HT1080 (cell line): ENCODE measurements around the genes JAG2 and TMEM121.

DNA sequence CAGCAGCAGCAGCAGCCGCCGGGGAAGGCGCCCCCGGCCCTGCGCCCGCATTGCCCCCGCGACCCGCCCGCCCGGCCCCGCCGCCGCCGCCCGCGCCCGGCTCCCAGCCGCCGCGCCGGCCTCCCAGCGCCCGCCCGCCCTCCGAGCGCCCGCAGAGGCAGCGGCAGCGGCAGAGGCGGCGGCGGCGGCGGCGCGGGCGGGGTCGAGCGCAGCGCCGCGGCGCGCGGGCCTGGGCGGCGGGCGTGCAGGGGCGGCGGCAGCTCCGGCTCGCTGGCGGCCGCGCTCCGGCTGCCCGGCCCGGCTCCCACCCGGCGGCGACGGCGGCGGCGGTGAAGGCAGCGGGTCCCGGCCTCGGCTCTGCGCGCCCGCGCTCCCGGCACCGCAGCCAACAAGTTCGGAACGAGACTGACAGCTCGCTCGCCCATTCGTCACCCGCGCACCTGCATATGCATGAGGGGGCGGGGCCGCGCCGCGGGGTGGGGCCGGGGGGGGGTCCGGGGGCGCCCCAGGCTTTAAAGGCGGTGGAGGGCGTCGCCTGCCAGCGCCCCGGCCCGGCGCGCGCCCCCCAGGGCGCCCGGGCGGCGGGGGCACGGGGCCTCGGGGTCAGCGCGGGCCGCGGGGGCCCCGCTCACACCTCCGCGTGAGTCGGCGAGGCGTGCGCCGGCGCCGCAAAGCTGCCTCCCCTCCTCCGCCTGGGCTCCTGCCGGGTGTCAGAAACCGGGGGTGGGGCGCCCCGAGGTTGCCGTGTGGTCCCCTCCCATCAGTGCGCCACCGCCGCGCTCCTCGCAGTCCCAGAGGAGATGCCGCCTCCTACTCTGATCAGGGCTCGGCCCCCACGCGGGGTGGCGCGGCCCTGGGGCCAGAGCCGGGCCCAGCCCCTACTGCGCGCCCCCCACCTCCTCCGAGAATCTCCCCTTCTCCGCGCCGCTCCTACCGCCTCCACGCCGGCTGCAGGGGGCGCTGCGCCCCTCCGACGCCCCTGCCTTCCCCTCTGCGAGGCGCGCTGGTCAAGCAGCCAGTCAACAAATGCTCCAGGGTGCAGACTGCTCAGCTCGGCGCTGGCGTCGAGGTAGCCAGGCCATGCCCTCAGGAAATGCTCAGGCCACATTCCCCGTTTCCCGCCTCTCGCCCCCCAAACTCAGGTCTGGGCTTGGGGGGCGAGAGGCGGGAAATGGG lies at the start of gene JAG2:
Gene JAG2 (minus strand): TSS at position 407 of the 1,176 bp plus-strand sequence.
RAMPAGE:
- cytosol, long total RNA, result no peak
- long total RNA, result no peak
- nucleus, long total RNA, result no peak

RAMPAGE:
- cytosol, long total RNA, result no peak
- long total RNA, result no peak
- nucleus, long total RNA, result no peak
Observed at GRCh38 chr14:105195982-105197076, 15.2 kb upstream of the NUDT14 start.

RAMPAGE:
- cytosol, long total RNA, result no peak
- long total RNA, result no peak
- nucleus, long total RNA, result no peak
Observed at GRCh38 chr14:105201703-105202538, 20.8 kb upstream of the NUDT14 start.

RAMPAGE:
- cytosol, long total RNA, result no peak
- long total RNA, result no peak
- nucleus, long total RNA, result no peak
Observed at GRCh38 chr14:105257465-105257946, 9.2 kb downstream of the BTBD6 start.

GRCh38 chr14:105300260-105300461 lies 640 bp downstream of the BRF1 start:
RAMPAGE:
- cytosol, long total RNA, result no peak
- long total RNA, result no peak
- nucleus, long total RNA, result no peak

GRCh38 chr14:105301667-105302185 lies 925 bp upstream of the BRF1 start:
RAMPAGE:
- cytosol, long total RNA, result no peak
- long total RNA, result no peak
- nucleus, long total RNA, result no peak

RAMPAGE:
- cytosol, long total RNA, result no peak
- long total RNA, result no peak
- nucleus, long total RNA, result no peak
Observed at GRCh38 chr14:105330434-105331021, 16.0 kb downstream of the PACS2 start.

RAMPAGE:
- cytosol, long total RNA, result no peak
- long total RNA, result no peak
- nucleus, long total RNA, result no peak
Observed at GRCh38 chr14:105474961-105475071, 195 bp downstream of the CRIP2 start.

GRCh38 chr14:105480448-105481720 lies 5.8 kb upstream of the CRIP1 start:
RAMPAGE:
- cytosol, long total RNA, result no peak
- long total RNA, result no peak
- nucleus, long total RNA, result no peak

GRCh38 chr14:105526048-105527079 lies at the start of gene TMEM121:
Gene TMEM121, plus strand, starts transcription at chr14:105526583.
RAMPAGE:
- cytosol, long total RNA, result no peak
- long total RNA, result no peak
- nucleus, long total RNA, result no peak

GRCh38 chr14:105698849-105699651 lies 172.7 kb downstream of the TMEM121 start:
RAMPAGE:
- cytosol, long total RNA, result no peak
- long total RNA, result no peak
- nucleus, long total RNA, result no peak

GRCh38 chr14:105706251-105706997 lies 180.0 kb downstream of the TMEM121 start:
RAMPAGE:
- cytosol, long total RNA, result no peak
- long total RNA, result no peak
- nucleus, long total RNA, result no peak

DNA sequence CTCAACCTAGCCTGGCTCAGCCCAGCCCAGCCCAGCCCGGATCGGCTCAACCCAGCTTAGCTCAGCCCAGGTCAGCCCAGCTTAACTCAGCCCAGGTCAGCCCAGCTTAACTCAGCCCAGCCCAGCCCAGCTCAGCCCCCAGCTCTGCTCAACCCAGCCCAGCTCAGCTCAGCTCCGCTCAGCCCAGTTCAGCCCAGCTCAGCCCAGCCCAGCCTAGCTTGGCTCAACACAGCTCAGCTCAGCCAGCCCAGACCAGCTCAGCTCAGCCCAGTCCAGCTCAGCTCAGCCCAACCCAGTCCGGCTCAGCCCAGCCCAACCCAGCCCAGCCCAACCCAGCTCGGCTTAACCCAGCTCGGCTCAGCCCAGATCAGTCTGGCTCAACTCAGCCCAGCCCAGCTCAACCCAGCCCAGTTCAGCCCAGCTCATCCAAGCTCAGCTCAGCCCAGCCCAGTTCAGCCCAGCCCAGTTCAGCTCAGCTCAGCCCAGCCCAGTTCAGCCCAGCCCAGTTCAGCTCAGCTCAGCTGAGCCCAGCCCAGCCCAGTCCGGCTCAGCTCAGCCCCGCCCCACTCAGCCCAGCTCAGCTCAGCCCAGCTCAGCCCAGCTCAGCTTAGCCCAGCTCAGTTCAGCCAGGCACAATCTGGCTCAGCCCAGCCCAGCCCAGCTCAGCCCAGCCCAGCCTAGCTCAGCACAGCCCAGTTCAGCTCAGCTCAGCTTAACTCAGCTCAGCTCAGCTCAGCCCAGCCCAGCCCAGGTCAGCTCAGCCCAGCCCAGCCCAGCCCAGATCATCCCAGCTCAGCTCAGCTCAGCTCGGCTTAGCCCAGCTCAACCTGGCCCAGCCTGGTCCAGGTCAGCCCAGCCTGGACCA lies 331.7 kb downstream of the TMEM121 start:
RAMPAGE:
- cytosol, long total RNA, result no peak
- long total RNA, result no peak
- nucleus, long total RNA, result no peak

RAMPAGE:
- cytosol, long total RNA, result no peak
- long total RNA, result no peak
- nucleus, long total RNA, result no peak
Observed at GRCh38 chr14:106349578-106350079, 823.2 kb downstream of the TMEM121 start.

DNA sequence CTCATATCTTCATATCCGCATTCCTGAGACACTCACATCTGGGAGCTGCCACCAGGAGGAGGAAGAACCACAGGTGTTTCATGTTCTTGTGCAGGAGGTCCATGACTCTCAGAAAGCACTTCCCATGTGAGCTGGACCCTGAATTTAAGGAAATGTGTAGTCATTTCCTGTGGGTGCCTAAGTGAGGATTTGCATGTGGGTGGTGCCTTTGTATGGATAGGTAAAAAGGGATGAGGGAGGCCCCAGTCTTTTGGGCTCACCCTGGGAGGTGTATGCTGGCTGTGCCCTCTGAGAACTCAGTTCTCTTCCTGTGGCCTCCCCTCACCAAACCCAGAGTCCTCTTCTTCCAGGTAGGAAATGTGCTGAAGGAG lies 847.6 kb downstream of the TMEM121 start:
RAMPAGE:
- cytosol, long total RNA, result no peak
- long total RNA, result no peak
- nucleus, long total RNA, result no peak

GRCh38 chr14:106398770-106399439 lies 872.5 kb downstream of the TMEM121 start:
RAMPAGE:
- cytosol, long total RNA, result no peak
- long total RNA, result no peak
- nucleus, long total RNA, result no peak

DNA sequence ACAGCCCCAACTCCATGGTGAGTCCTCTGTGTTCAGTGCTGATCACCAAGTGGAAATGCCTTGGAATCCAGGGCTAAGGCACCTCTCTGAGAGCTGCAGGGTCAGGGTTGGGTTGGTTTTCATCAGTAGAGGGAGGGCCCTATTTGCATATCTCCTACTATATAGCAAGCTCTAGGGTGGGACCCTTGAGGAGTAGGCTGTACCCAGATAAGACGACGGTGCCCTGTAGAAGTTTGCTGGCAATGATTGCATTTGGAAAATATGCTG lies 1011.8 kb downstream of the TMEM121 start:
RAMPAGE:
- cytosol, long total RNA, result no peak
- long total RNA, result no peak
- nucleus, long total RNA, result no peak

GRCh38 chr14:106557290-106557795 lies 1031.0 kb downstream of the TMEM121 start:
RAMPAGE:
- cytosol, long total RNA, result no peak
- long total RNA, result no peak
- nucleus, long total RNA, result no peak

DNA sequence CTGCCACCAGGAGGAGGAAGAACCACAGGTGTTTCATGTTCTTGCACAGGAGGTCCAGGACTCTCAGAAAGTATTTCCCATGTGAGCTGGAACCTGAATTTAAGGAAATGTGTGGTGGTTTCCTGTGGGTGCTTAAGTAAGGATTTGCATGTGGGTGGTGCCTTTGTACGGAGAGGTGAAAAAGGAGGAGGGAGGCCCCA lies 1113.0 kb downstream of the TMEM121 start:
RAMPAGE:
- cytosol, long total RNA, result no peak
- long total RNA, result no peak
- nucleus, long total RNA, result no peak

DNA sequence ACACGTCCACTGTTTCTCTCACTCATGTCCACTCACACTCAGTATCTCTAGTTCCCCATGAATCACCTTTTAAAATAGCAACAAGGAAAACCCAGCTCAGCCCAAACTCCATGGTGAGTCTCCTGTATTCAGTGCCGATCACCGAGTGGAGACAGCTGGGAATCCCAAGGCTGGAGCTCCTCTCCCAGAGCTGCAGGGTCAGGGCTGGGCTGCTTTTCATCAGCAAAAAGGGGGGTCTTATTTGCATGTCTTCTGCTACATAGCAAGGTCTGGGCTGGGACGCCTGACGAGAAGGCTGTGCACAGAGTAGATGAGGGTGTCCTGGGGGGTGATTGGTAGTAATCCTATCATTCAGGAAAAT lies 1276.6 kb downstream of the TMEM121 start:
RAMPAGE:
- cytosol, long total RNA, result no peak
- long total RNA, result no peak
- nucleus, long total RNA, result no peak